Metanephros (tissue), 2 donors: Measurements from ENCODE around the genes GRM5 and TRIM49D2.

- RAMPAGE, long total RNA = no peak
Observed at GRCh38 chr11:85994899-85995769, 73.8 kb downstream of the PICALM start.

DNA sequence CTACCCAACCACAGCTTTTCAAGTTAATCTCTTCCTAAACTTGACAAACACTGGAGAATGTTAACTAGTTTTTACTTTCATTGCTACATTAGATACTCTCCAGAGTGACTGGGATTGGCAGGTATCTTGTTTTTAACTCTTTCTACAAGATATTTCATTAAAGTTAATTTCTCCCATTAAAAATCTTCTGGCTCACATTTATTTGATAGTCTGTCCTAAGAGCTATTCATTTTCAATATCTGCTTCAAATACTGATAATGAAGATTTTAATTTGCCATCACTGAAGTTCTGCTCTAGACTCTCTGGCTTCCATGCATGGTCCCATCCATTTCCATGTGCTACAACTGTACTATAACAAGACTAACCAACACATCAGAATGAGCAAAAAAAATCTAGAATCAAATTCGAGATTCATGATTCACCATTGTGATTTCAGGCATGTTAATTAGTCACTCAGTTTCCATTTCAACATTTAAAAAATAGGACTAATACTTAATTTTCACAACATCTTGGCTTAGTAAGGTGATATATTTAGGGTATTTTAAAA, 22.9 kb downstream of the PICALM start:
- RAMPAGE, long total RNA = no peak

GRCh38 chr11:86058649-86059513, 10.0 kb downstream of the PICALM start:
- RAMPAGE, long total RNA = no peak

DNA sequence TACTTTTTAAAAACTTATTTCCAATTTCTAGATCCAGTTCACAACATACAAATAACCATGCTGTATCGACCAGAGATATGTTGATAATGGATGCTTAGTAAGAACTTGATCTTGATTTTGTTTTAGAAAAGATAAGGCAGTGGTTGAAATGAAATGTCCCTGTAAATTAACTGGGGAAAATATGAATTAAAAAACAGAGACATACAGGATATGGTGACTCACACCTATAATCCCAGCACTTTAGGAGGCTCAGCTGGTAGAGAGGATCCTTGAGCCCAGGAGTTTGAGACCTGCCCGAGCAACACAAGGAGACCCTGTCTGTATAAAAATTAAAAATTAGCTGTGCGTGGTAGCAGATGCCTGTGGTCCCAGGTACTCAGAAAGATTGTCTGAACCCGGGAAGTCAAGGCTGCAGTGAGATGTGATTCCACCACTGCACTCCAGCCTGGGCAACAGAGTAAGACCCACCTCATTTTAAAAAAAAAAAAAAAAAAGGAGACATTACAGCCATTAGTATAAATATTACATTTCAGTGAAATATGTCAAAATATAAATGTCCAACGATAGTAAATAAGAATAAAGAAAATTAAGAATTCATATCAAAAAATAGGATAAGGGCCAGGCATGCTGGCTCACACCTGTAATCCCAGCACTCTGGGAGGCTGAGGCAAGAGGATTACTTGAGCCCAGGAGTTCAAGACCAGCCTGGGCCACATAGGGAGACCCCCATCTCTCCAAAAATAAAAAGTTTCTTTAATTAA, 4.5 kb downstream of the PICALM start:
- RAMPAGE, long total RNA = no peak

GRCh38 chr11:86066083-86066886, 2.6 kb downstream of the PICALM start:
- RAMPAGE, long total RNA = no peak

DNA sequence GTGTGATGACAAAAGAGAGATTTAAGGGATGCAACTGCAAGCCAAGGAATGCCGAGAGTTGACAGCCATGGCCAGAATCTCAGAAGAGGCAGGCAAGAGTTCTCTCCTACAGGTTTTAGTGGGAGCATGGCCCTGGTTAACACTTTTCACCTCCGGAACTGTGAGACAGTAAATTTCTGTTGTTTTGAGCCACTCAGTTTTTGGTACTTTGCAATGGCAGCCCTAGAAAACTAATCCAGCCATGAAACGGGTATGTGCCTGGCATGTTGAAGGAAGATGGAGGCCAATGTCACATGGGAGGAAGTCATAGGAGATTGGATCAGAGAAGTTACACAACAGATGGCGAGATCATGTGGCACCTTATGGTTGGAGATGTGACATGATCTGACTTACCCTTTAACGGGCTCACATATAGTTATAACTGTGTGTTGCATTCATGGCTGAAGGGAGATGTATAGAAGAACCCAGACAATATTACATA, 63.2 kb upstream of the EED start:
- RAMPAGE, long total RNA = no peak

GRCh38 chr11:86459644-86460573, 85.2 kb downstream of the CCDC81 start:
- RAMPAGE, long total RNA = no peak

GRCh38 chr11:86487107-86487876, 112.6 kb downstream of the CCDC81 start:
- RAMPAGE, long total RNA = no peak

DNA sequence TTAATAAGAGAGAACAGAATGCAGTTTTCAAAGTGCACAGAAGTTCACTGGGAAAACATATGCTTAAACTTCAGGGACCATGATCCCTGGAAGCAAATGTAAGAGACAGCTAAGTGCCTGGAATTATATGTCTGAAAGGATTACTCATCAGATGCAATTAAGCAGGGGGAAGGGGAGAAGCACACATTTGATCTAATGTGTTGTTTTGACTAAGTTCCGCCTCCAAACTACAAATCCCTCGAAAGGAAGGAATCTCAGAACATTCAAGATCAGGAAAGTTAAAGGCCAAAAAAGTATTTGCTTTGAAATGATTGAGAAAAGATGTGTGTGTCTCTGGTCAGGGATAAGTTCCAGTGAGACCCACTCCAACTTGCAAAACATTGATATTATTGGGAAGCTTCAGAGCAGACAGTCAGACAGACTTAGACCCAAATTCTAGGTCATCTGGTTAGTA, 150.0 kb downstream of the CCDC81 start:
- RAMPAGE, long total RNA = no peak

- RAMPAGE, long total RNA = no peak
Observed at GRCh38 chr11:86592715-86593886, 207.2 kb upstream of the PRSS23 start.

DNA sequence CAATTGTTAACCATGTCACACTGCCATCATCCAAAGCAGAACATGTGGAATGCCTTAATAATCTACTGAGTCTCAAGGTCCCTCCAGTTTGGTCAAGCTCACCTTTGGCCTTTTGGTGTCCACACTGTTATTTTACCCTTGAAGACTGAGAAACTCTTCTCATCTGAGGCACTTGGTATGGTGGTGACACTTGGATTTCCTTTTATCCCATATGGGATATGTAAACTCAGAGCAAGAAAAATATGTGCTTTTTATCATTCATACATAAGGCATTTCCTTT, 64.8 kb upstream of the PRSS23 start:
- RAMPAGE, long total RNA = no peak

DNA sequence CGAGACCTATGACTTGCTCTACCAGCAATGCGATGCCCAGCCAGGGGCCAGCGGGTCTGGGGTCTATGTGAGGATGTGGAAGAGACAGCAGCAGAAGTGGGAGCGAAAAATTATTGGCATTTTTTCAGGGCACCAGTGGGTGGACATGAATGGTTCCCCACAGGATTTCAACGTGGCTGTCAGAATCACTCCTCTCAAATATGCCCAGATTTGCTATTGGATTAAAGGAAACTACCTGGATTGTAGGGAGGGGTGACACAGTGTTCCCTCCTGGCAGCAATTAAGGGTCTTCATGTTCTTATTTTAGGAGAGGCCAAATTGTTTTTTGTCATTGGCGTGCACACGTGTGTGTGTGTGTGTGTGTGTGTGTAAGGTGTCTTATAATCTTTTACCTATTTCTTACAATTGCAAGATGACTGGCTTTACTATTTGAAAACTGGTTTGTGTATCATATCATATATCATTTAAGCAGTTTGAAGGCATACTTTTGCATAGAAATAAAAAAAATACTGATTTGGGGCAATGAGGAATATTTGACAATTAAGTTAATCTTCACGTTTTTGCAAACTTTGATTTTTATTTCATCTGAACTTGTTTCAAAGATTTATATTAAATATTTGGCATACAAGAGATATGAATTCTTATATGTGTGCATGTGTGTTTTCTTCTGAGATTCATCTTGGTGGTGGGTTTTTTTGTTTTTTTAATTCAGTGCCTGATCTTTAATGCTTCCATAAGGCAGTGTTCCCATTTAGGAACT, 8.4 kb downstream of the PRSS23 start:
- RAMPAGE, long total RNA = no peak

DNA sequence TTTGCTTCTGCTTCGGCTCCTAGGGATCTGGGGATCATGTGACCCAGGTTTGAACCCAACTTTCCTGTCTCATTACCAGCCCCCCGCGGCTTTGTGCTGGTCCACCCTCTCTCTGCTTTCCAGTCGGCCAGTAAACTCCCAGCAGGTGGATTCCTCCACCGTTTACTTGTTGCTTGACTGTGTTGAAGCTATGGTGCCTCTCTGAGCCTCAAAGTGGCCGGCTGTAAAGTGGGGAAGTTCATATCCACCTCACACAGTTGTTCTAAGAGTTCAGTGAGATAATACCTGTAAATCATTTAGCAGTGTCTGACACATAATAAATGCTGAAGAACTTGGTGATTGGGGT, 1.2 kb upstream of the FZD4 start:
- RAMPAGE, long total RNA = no peak

DNA sequence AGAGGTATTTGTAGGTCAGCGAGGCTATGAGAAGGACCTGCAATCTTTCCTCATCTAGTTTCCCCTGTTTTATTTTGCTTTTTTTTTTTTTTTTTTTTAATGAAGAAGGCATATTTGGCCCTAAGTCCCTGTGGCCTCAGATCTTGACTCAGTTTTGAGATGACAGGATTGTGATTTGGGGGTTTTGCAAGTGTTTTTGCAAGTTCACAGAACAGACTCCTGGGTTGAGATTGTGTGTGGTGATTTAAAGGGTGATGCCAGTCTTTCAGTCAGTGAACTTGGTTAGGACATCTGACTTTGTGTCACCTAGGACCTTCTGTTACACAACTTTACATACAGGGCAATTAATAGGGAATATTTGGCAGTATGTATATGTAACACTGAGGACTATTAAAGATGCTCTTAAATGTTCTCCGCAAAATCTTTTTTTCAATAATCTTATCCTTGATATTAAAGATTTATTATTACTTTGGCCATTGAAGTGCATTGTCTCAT, 845 bp downstream of the TMEM135 start:
- RAMPAGE, long total RNA = no peak

DNA sequence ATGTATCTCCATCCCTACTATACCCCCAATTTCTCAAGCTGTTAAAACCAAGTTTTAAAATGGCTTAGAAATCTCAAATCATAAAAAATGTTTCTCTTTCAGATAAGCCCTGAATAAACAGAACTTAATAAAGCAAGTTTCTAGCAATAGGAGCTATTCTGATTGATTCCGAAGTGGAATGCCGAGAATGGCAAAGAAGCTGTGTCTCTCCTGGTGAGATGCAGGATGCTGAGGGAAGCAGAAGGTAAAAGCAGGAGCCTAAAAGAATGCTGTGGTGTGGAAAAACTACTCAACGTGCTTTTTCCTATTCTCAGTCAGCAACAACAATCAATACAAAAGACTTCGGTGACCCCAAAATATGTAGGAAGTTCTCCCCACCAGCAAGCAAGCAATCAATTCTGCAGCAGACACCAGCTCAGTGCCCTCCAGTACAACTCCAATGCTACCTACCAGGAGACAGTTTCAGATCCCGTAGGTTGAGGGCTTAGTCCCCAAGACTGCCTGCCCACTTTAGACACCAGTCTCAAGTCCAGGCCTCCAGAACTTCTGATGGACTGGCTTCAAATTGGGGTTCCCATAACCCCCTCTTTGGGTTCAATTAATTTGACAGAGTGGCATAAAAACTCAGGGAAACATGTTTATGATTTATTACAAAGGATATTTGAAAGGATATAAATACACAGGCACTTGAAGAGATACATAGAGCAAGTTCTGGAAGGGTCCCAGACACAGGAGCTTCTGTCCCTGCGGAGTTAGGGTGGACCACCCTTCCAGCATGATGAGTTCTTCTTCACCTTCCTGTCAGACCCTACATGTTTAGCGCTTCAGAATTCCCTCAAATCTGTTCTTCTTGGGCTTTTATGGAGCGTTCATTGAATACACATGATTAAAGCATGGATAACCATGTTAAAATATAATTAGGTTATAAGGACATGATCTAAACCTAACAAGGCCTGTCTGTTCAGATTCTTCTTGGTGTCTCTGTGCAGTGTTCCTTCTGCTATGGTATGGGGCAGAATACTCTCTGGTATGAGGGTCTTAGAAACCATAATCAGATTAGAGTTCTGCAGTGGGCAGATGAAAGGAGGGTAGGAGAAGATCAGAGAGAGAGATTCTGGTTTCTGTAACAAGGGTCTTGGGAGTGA, 6.4 kb downstream of the CTSC start:
- RAMPAGE, long total RNA = no peak

DNA sequence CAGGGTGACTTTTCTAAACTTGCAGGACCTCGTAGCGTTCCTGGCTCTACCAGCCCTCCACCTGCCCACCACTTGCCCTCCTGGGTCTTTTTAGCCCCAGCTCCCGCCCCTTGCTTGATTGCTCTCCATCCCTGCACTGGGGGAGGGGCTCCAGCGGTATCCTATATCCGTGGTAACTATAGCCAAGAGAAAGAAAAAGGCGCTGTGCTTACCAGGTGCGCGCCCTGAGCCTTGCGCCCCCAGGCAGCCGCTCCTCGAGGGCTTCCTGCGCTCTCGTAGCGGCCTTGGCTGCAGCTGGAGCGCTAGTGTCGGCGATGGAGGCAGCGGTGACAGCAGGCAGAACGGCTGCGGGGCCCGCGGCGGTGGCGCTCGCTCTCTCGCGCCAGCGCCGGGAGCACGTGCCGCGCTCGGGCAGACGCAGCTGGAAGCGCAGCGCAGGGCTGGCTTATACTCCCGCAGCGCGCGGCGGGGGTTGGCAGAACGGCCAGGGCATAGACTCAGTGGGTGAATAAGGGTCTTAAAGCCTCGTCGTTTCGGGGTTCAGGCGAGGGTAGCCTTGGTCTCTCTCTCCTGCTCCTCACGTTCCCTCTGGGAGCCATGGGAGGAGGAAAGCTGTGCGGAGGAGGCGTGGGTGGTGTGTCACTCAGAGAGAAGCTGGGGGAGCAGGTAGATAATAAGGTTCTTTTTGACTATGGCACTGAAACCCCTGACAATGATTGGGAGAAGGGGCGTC, at the start of gene GRM5:
GRM5 (minus strand) TSS at position 419 of the 733 bp plus-strand sequence.
- RAMPAGE, long total RNA = no peak

GRCh38 chr11:89923707-89924163, at the start of gene TRIM49D2:
TSS of gene TRIM49D2 (plus strand) at chr11:89924064.
- RAMPAGE, long total RNA = no peak

DNA sequence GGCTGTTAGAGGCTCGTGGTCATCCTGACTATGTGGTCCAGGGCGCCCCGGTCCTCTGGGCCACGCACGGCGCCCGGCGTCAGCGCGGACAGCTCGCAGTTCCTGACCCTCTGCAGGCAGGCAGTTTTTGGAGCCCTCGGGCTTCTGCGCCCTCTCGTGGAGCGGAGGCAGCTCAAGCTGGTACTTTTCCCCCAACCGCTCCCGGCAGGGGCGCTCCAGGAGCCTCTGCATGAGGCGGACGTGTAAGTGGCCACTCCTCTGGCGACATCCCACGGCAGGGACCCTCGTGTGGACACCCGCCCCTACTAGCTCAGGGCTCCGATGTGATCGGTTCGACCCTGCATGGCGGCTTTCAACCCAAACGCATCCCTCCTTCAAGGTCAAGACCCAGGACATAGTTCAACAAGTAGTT, 21.5 kb downstream of the TRIM49C start:
- RAMPAGE, long total RNA = no peak

DNA sequence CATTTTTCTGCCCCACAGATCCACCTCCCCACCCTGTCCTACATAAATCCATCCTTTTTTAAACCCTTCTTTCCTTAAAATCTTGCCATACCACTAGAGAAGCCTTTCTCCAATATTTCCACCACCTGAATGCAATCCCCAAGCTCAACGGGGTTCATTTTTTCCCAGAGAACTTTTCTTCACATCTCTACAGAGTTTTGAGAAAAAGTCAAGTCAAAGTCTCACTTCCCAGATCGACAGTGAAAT, 375.1 kb upstream of the FAT3 start:
- RAMPAGE, long total RNA = no peak

- RAMPAGE, long total RNA = no peak
Observed at GRCh38 chr11:92947988-92948625, 21.3 kb upstream of the MTNR1B start.